Osteocyte (in vitro differentiated cells): Measurements from ENCODE around the gene PIGR.

DNA sequence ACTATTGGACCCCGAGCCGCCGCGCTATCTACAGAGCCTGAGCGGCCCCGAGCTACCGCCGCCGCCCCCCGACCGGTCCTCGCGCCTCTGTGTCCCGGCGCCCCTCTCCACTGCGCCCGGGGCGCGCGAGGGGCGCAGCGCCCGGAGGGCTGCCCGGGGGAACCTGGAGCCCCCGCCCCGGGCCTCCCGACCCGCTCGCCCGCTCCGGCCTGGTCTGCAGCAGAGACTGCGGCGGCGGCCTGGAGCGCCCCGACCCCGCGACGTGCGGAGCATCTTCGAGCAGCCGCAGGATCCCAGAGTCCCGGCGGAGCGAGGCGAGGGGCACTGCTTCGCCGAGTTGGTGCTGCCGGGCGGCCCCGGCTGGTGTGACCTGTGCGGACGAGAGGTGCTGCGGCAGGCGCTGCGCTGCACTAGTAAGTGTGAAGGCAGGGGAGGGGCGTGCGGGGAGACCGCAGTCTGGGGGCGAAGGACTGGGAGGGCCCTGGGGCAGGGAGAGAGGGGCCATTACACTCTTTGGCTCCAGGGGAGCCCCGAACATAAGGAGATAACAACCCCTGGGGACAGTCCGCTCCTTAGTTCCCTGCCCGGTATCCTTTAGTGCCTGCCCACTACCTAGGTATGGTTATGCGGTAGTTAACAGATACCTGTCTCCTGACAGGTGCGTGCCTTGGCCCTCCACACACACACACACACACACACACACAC is 468 bp downstream of the RASSF5 start:
- PRO-cap, result no peak

DNA sequence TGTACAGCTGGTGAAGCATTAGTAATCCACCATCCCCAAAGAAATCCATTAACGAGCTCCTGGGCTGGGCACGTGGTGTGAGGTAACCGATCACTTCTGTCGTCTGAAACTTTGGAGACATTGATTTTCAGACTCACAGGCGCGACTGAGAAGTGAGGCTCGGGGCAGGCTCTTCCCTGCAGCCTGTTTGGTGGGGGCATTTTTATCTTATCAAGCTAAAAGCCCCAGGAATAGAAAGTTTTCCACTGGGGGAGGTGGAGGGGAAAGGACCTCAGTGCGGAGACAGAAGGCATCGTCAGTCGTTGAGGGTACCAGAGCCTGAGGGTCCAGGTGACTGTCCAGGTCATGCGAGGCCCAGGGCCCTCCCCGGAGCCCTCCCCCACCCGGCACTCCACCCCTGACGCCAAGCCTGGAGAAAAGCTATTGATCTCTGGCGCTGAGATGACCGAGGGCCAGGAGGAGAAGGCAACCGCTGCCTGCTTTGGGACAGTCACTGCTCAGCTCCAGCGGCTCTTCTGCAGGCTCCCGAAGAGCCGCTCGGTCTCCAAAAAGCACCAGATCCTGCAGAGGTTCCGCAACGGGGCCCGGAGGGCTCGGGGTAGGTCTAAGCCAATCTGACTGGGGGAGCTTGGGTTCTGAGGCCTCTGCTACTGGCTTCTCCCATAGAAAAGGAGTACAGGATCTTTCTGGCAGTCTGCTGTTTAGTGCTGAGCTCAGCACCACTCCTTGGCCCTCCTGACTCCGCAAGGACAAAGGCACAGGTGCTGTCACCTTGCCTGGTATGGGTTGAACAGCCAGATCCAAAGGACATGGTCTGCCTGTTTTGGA is 10.8 kb downstream of the RASSF5 start:
- PRO-cap, result no peak

GRCh38 chr1:206521052-206521593 is 13.8 kb downstream of the RASSF5 start:
- PRO-cap, result no peak

DNA sequence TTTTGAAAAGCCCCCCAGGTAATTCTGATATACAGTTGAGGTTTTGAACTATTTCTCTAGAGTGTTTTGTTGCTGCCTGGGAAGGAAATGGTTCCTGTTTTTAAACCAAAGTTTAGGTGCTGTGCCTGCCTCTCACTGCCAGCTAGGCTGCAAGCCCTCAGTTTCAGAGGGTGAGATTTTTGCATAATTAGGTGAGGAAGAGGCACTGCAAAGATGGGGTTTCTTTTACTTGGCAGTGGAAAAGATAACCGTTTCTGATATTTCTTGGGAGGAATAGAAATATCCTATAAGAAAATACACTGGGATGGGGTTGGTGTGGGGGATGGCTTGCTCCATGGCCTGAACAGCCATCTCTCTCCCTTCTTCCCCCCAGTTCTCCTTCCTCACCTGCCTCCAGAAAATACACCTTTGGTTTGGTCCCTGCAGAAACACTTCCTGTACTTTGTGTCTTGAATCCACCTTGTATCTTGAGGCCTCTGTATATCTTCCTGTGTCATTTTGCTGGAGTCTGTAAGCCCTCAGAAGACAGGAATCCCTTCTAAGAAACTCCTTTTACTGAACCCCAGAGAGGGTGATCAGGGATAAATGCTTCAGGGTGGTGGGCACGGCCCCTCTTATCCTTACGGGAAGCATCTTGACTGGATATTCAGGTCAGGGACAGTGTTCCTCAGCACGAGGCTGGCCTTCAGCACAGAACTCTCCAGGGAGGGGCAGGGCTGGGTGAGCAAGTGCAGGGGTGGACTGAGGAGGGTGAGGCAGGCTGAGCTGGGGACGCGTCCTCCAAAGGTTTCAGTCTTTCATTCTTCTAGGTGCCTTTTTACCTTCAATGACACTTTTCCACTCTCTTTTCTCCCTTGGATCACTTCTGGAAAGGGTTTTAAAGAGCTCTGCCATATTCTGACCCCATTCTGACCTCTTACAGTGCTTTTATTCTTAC is 52.1 kb downstream of the RASSF5 start:
- PRO-cap, result no peak

DNA sequence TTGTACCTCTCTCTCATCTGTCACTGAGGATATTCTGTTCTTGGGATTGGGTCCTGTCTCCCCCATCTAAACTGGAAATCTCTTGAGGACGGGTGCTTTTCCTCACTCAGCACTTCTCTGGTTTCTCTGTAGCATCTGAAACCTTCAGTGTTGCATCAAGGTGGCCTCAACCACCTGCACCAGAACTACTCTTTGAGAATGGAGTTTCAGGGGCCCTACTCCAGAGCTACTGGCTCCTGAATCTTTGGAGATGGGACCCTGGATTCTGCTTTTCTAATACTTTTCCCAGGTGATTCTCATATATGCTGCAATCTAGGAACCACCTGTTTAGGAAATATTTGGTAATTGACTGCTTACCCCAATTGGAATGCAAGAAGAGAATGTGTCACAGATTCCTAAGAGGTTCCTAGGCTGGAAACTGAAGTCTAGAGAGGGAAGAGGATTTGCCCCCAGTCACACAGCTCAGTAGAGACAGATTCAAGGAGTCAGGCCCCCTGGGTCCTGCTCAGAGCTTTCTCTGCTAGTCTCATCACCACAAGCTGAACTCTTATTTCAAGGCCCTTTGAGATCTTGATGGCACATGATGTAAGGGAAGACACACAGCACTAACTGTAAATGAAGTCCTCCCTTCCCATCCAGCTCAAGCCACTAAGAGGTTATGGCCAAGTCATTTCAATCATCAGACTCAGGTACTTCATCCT is 48.7 kb downstream of the EIF2D start:
- PRO-cap, result no peak

- PRO-cap, result no peak
Measured at GRCh38 chr1:206658210-206658874, 23.0 kb downstream of the DYRK3 start.

DNA sequence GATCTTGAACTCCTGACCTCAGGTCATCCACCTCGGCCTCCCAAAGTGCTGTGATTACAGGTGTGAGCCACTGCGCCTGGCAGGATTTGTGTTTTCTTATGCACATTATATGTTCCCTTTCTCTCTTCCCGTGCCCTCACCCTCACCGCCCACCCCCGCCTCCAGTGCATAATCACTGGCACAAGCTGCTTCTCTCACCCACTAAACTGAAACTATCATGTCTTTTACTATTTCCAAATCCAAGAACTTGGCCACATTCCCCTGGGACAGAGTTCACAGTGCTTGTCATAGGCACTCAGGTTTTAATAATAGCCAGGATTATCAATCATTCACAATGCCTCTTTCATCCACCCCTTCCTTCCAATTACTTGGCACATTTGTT is 17.8 kb upstream of the MAPKAPK2 start:
- PRO-cap, result no peak

DNA sequence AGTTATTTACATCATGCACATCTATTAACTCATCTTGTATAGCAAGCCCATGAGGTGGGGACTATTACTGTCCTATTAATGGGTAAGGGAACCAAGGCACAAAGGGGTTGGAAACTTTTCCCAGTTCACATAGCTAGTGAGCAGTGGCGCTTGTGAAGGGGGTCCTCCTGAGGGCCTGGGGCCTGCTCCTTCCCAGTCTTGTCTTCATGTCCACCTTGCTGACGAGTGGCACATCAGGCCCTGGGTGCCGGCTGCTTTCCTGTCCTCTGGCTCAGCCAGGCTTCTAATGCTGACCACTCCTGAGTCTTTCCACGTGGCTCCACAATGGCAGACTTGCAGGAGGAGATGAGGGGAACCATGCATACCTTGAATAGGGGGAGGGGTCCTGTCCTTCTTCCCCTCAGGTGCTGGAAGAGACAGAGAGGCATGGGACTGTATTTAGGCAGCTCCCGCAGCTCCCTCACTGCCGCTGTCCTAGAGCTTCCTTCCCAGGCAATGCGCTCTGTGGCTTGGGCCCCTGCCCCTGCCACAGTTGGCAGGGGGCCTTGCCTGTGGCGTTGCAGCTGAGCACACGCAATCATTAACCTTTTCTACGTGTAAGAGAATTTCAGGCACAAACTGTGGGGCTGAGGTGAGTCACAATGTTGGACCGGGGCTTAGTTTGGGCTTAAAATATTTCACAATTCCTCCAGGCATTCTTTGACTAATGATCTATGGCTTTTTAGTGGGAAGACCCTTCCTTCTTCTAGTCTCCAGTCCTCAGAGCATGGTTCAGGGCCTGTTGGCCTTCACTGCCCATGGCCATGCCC is 38.9 kb downstream of the MAPKAPK2 start:
- PRO-cap, result no peak

DNA sequence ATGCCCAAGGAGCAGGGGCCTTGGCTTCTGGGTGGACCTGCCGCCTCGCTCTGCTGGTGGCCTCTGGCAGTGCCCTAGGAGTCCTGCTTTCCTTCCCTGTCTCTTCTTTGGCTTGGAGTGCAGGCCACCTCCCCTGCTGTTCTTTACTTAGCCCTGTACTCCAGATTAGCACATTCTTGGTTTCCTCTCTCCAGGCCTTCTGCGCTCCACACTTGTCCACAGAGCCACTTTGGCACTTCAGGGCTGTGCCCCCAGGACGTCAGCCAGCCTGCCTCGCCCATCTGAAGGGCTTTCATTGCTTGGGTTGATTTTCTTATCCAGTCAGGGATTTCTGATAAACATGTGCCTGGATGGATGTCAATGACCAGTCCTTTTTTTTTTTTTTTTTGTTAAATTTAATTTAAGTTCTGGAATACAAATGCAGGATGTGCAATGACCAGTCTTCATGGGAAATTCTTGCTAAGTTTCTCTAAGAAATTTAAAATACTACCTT is 39.5 kb downstream of the MAPKAPK2 start:
- PRO-cap, result no peak

- PRO-cap, result no peak
Measured at GRCh38 chr1:206732098-206733152, 38.1 kb upstream of the IL19 start.

GRCh38 chr1:206736331-206736852 is 34.2 kb upstream of the IL19 start:
- PRO-cap, result no peak

GRCh38 chr1:206936871-206937956 is 9.1 kb downstream of the PIGR start:
- PRO-cap, result no peak

DNA sequence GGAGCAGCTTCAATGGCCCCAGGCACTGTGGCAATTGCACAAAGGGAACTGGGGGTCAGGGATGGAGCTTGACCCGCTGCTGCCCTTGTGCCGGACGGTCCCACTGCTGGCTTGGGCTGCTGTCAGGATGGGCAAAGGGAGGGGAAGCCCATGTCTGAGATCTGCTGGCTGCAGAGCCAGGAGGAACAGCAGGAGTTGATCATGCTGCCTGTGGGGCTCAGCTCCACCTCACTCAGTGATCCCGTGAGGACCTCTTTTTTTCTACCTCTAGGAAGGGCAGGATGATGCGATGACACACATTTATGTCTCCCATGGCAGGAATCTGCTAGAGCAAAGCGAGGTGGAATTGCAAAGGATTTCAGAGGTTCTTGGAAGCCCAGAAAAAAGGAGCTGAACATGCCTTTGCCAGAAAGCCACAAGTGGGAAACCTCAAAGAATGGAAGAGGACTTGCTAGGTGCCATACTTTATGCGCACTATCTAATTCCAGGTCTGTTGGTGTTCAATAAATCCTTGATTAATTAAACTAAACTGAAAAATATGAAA is 891 bp downstream of the PIGR start:
- PRO-cap, result no peak

DNA sequence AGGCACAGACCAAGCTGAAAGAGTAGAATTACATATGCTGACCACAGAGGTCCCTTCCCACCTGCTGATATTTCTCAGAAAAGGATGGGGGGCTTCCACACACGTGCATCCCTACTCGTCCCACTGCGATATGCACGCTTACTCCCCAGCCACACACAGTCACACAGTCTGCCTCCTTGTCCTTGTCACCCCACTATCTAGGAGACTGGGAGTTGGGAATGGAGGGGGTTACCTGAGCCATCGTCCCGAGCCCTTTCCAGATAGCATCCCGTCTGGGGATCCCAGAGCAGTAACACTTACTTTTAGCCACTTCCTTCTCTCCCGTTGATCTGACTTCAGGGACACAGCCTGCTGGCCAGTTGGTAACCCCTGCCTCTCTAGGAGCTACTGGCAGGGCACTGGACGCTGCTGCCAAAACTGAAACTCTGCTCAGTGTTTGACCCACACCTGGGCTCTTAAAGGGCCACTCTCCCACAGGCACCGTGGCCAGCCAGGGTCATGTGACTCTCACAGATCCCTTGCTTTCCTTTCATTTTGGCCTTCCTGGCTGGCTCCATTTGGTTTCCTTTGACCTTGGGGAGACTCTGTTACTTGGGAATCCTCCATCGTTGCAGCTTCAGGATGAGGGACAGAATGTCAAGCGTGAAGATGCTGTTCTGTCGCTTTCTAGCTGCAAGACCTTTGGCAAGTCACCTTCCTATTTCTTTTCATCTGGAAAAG is at the start of gene PIGR:
TSS of gene PIGR (minus strand) at position 431 of the 720 bp plus-strand sequence.
- PRO-cap, result no peak

- PRO-cap, result no peak
Measured at GRCh38 chr1:206954285-206955200, 8.3 kb upstream of the PIGR start.

DNA sequence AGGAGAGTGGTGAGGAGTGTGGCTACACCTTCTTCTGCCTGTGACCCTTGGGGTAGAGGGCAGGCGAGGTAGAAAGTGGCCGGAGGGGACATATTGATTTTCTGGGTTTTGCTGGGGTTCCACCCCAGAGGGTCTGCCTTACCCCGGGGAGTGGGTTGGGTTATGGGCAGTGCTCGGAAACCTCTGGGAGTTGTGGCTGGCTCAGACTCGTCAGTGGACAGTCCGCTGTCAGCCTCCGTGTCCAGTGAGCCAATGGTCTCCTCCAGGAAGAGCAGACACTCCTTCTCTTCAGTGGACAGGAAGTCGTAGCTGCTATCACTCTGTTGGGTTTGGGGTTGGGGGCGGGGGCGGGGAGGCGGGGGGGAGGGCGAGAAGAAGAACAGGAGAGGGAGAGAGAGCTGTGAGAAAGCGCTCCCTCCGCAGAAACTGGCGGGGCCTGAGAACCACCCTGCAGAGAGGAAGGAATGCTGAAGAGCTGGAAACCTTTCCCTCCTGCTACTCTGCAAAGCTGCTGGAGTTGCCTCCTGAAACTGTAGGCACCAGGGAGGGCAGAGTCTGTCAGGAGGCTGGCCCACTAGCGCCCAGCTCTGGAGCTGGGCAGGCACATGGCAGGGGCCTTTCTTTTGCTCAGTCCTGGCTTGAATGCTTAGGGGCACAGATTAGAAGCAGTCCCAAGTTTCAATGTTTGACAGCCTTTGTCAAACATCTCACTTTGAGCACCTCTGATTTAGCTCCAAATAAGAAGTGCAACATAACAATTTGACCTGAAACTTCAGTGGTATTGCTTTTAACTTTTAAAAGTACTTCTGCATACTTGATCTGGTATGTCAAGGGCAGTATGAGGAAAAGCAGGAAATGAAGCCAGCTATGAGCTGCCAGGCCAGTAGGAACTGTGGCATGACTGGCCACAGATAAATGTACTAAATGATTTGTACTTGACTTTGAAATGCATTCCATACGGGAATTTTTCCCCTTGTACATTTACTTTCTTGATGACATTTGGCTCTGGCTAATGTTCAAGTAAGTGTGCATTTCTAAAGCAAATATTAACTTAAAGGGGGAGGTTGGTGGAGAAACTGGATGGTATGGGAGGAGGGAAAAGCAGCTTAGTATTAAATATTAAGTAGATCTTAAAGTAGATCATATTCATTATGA is 7.4 kb downstream of the C1orf116 start:
- PRO-cap, result no peak

- PRO-cap, result no peak
Measured at GRCh38 chr1:207029771-207030400, 2.7 kb downstream of the C1orf116 start.

DNA sequence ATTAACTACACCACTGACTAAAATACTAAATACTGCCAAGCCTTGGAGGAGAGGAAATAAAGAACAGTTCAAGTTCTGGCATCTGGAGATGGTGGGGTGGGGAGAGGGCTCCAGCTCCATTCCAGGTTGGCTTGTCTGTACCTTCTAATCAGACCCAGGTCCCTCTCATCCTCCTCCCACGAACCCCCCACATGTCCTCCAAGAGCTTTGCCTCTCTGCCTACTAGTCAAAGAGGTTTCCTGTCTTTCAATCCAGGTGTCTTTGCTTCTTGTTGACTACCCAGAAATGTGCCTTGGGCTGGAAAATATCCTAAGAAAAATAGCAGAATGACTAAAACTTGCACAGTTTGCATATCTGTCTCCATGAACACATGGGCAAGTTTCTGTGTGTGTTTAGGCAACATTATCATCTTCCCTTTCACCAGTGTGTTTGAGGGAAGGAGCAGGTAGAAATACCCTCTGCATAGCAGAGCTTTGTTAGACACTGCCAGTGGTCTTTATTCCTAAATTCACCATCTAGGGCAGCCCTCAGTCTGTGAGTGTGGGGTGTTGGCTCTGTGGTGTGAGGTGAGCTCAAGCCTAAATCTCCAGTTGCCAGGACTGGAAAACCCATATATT is 1.6 kb downstream of the C1orf116 start:
- PRO-cap, result no peak

- PRO-cap, result no peak
Measured at GRCh38 chr1:207034970-207035352, 2.4 kb upstream of the C1orf116 start.

GRCh38 chr1:207239879-207240278 is 81.6 kb upstream of the CD55 start:
- PRO-cap, result no peak